Right ventricle myocardium (tissue), 1 donor: ENCODE results near the genes ARF5 and CCDC136.

DNA sequence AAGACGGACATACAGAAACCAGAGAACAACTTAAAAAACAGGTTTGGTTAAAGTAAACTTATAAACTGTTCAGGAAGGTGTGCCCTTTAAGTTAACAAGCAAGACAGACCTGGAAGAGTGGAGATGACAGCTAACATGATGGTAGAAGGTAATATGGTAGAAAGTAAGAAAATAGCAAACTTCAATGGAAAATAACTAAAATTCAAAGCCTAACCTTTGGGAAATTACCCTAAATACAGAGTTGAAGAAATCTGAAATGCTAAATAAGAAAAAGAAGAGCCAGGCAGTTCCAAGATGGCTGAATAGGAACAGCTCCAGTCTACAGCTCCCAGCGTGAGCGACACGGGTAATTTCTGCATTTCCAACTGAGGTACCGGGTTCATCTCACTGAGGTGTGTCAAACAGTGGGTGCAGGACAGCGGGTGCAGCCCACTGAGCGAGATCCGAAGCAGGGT is 52.2 kb downstream of the CADPS2 start:
- PRO-cap, 2 experiments: no peak in any of the 2 experiments

- PRO-cap, 2 experiments: no peak in any of the 2 experiments
These were observed 21.4 kb downstream of the IQUB start for GRCh38 chr7:123512969-123513452.

GRCh38 chr7:123642010-123642495 is 13.6 kb upstream of the LMOD2 start:
- PRO-cap, 2 experiments: no peak in any of the 2 experiments

DNA sequence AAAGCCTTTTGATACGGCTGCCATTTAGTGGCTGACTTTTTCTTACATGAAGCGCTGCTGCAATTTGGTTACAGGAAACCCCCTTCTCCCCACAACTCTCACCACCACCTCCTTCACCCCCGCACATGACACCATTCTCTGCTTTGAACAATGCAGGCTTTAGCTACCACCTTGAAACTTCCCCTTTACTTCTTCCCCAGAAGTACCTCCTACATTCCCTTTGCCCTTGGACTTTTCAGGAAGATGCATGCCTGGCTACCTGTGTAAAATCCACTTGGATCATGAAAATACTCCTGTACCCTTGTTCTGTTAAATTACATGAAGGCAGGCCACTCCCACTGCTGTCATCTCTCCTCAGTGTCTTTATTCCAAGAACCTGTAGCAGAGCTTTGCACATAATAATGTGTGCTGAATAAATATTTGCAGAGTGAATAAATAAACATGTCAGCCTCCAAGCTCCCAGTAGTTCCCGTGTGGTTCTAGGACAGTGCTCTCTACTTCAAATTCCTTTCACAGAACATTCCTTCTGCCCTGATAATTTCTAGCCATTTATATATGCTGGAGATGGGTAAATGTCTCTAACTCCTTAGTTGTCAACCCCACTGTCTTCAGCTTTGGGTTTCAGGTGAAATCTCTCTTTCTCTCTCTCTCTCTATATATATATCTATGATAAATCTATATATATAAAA is 20.4 kb upstream of the HYAL4 start:
- PRO-cap, 2 experiments: no peak in any of the 2 experiments

- PRO-cap, 2 experiments: no peak in any of the 2 experiments
These were observed 1.3 kb downstream of the HYAL4 start for GRCh38 chr7:123845713-123847222.

- PRO-cap, 2 experiments: no peak in any of the 2 experiments
These were observed 595.0 kb downstream of the GRM8 start for GRCh38 chr7:126657607-126658206.

GRCh38 chr7:127351160-127352308 is 41.0 kb downstream of the ZNF800 start:
- PRO-cap, 2 experiments: no peak in any of the 2 experiments

GRCh38 chr7:127357906-127358891 is 34.3 kb downstream of the ZNF800 start:
- PRO-cap, 2 experiments: no peak in any of the 2 experiments

GRCh38 chr7:127587944-127588590 is at the start of gene ARF5:
TSS of gene ARF5 (plus strand) at chr7:127588411.
- PRO-cap, 2 experiments: peak in 2 of 2 experiments; most common plus-strand start chr7:127588447 (in 2); most common minus-strand start chr7:127588294 (in 2)

- PRO-cap, 2 experiments: peak in 1 of 2 experiments; most common plus-strand start chr7:127884632 (in 1); most common minus-strand start chr7:127884388 (in 1)
These were observed 146.8 kb downstream of the LRRC4 start for GRCh38 chr7:127884267-127884938.

GRCh38 chr7:128064778-128065458 is 33.7 kb upstream of the LRRC4 start:
- PRO-cap, 2 experiments: no peak in any of the 2 experiments

GRCh38 chr7:128168538-128169270 is 72.4 kb upstream of the LEP start:
- PRO-cap, 2 experiments: no peak in any of the 2 experiments

DNA sequence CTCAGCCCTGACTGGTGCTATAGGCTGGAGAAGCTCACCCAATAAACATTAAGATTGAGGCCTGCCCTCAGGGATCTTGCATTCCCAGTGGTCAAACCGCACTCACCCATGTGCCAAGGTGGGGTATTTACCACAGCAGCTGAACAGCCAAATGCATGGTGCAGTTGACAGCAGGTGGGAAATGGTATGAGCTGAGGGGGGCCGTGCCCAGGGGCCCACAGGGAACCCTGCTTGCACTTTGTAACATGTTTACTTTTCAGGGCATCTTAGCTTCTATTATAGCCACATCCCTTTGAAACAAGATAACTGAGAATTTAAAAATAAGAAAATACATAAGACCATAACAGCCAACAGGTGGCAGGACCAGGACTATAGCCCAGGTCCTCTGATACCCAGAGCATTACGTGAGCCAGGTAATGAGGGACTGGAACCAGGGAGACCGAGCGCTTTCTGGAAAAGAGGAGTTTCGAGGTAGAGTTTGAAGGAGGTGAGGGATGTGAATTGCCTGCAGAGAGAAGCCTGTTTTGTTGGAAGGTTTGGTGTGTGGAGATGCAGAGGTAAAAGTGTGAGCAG is 15.4 kb downstream of the LEP start:
- PRO-cap, 2 experiments: no peak in any of the 2 experiments

- PRO-cap, 2 experiments: no peak in any of the 2 experiments
These were observed 5.1 kb downstream of the RBM28 start for GRCh38 chr7:128338483-128339064.

DNA sequence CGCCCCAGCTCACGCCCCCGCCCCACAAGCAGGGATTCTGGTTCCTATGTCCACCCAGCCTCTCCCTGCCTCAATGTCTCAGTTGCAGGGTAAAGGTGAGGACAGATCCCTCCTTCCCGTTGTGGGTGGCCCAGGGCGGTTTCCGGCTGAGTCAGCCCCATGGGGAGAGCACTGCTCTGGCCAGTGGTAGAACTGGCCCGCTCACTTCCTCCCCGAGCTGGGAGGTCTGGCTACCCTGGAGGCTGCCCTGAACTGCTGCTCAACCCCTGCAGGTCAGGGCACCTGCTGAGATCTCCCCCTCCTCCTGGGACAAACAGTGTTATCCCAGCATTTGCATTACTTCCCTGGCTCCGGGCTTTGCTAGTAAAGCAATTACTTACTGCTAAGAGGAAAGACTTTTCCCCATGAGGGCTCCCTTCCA is 21.4 kb upstream of the IMPDH1 start:
- PRO-cap, 2 experiments: no peak in any of the 2 experiments

GRCh38 chr7:128453764-128454261 is 1.9 kb upstream of the HILPDA start:
- PRO-cap, 2 experiments: peak in 2 of 2 experiments; most common plus-strand start chr7:128454060 (in 1); most common minus-strand start chr7:128453950 (in 2)

GRCh38 chr7:128454262-128454945 is 1.3 kb upstream of the HILPDA start:
- PRO-cap, 2 experiments: peak in 2 of 2 experiments; most common plus-strand start chr7:128454646 (in 2); most common minus-strand start chr7:128454488 (in 1)

DNA sequence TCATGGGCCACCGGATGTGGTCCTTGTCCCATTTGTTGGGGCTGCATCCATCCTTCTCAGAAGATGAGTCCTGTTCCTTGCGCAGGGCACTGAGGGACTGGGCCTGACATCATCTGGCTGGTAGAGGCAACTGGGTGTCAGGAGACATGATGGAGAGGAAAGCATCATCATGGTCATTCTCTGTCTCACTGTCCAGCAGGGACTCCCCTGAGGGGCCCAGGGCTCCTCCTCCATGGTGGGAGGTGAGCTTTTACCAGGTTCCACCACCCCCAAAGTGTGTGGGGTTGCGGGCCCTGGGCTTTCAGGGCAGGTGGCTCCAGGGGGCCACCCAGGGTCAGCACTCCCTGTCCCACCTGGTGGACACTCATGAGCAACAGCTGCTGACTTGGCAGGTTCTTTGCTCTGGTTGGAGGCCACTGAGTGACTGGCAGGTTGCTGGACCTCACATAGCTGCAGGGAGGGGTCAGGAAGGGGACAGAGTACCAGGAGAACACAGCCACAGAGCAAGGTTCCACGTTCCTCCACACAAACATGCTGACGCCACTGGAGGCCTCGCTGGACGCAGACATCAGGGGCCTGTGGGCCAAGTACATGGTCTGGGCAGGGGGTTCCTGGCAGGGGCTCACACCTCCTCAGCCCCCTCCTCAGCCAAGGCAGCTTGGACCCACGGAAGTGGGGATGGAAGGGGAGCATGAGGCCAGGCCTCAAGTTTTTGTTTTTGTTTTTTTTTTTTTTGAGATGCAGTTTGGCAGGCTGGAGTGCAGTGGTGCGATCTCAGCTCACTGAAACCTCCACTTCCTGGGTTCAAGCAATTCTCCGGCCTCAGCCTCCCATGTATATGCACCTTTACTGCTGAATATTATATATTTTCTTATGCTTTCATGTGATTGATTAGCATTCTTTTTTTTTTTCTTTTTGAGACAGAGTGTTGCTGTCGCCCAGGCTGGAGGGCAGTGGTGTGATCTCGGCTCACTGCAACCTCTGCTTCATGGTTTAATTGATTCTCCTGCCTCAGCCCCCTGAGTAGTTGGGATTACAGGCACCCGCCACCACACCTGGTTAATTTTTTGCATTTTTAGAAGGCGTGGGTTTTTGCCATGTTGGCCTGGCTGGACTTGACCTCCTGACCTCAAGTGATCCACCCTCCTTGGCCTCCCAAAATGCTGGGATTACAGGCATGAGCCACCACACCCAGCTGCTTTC is 13.5 kb upstream of the GARIN1A start:
- PRO-cap, 2 experiments: no peak in any of the 2 experiments

DNA sequence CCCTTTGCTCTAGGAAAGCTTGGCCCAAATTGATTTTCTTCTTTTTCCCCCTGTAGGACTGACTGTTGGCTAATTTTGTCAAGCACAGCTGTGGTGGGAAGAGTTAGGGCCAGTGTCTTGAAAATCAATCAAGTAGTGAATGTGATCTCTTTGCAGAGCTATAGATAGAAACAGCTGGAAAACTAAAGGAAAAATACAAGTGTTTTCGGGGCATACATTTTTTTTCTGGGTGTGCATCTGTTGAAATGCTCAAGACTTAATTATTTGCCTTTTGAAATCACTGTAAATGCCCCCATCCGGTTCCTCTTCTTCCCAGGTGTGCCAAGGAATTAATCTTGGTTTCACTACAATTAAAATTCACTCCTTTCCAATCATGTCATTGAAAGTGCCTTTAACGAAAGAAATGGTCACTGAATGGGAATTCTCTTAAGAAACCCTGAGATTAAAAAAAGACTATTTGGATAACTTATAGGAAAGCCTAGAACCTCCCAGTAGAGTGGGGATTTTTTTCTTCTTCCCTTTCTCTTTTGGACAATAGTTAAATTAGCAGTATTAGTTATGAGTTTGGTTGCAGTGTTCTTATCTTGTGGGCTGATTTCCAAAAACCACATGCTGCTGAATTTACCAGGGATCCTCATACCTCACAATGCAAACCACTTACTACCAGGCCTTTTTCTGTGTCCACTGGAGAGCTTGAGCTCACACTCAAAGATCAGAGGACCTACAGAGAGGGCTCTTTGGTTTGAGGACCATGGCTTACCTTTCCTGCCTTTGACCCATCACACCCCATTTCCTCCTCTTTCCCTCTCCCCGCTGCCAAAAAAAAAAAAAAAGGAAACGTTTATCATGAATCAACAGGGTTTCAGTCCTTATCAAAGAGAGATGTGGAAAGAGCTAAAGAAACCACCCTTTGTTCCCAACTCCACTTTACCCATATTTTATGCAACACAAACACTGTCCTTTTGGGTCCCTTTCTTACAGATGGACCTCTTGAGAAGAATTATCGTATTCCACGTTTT is 5.5 kb downstream of the OPN1SW start:
- PRO-cap, 2 experiments: no peak in any of the 2 experiments

GRCh38 chr7:128791597-128792414 is at the start of gene CCDC136:
TSS of gene CCDC136 (plus strand) at chr7:128791968.
- PRO-cap, 2 experiments: no peak in any of the 2 experiments